Breast epithelium (tissue), 2 donors: ENCODE measurements around the genes UCP3 and PGM2L1.

DNA sequence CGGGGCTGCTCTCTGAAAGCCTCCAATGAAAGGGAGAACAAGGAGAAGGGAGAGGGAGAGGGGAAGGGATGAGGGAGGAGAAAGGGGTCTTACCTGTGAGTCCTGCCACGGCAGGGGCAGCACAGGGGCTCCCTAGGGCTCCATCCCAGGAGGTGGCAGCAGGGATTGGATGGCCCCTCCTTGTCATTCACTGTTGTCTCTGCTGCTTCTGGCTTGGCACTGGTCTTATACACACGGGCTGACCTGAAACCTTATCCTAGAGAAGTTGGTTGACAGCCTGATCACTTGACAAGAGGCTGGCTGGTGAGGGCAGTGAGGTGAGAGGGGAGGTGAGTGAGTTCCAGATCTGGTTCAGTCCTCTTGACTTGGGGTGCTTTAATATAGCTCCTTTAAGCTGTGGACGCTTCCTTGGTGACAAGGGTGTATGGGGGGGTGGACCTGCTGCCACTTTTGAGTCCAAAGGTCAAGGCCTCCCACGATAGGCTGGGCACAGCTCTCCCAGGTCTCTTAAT, at the start of gene UCP3:
UCP3 (minus strand) TSS at position 201 of the 512 bp plus-strand sequence.
- PRO-cap = no peak
- RAMPAGE, long total RNA, 2 experiments = no peak in any of the 2 experiments

DNA sequence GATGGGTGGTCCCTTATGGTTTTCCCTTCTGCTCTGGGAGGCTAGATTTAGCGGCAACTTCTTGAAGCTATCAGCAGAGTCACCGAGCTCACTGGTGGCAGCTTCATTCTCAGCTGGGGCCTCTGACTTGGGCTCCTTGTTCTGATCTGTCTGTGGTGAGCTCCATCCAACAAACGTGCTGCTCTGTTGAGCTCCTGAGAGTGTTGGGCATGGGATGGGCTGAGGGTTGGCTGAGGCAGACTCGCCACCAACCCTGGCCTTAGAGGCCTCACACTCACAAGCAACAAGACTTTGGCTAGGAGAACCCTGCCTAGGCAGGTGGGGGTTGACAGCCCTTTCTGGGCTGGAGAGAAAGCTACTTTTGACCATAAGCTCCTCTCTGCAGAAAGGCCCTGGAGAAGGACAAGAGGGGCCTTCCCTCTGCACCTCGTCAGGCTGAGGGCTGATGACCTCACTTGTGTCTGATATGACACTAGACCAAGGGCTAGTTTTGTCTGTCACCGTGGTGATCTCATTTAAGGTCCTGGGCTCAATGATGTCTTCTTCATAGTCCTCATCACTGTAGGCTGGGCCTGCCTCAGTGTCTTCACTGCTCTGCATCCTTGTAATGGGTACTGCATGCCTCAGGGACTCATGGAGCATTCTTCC, 24.7 kb upstream of the UCP3 start:
- PRO-cap = no peak
- RAMPAGE, long total RNA, 2 experiments = no peak in any of the 2 experiments

- PRO-cap = no peak
- RAMPAGE, long total RNA, 2 experiments = no peak in any of the 2 experiments
Observed at GRCh38 chr11:74257903-74258411, 53.5 kb downstream of the P4HA3 start.

DNA sequence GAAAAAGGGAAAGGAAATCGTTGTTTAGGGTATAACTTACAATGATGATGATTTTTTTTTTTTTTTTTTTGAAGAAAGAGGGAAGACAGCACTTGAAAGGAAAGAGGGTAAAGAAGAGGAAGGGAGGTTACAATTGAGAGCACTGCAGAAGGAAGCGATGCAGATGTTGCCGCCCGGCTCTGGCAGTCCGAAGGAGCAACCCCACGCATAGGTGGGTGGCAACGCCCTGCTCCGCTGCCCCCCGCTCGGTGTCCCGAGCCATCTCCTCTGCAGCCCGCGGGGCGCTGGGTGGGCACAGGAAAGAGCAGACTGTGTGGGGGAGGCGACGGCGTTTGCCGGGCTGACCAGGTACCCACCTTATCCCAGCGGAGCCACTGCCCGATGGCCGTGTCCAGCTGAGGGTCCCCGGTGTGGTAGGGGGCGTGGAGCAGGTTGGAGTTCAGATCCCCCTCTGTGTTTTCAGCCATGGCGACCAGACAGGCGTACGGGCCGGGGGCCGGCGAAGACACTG, 483 bp downstream of the PGM2L1 start:
- PRO-cap = no peak
- RAMPAGE, long total RNA, 2 experiments = no peak in any of the 2 experiments

DNA sequence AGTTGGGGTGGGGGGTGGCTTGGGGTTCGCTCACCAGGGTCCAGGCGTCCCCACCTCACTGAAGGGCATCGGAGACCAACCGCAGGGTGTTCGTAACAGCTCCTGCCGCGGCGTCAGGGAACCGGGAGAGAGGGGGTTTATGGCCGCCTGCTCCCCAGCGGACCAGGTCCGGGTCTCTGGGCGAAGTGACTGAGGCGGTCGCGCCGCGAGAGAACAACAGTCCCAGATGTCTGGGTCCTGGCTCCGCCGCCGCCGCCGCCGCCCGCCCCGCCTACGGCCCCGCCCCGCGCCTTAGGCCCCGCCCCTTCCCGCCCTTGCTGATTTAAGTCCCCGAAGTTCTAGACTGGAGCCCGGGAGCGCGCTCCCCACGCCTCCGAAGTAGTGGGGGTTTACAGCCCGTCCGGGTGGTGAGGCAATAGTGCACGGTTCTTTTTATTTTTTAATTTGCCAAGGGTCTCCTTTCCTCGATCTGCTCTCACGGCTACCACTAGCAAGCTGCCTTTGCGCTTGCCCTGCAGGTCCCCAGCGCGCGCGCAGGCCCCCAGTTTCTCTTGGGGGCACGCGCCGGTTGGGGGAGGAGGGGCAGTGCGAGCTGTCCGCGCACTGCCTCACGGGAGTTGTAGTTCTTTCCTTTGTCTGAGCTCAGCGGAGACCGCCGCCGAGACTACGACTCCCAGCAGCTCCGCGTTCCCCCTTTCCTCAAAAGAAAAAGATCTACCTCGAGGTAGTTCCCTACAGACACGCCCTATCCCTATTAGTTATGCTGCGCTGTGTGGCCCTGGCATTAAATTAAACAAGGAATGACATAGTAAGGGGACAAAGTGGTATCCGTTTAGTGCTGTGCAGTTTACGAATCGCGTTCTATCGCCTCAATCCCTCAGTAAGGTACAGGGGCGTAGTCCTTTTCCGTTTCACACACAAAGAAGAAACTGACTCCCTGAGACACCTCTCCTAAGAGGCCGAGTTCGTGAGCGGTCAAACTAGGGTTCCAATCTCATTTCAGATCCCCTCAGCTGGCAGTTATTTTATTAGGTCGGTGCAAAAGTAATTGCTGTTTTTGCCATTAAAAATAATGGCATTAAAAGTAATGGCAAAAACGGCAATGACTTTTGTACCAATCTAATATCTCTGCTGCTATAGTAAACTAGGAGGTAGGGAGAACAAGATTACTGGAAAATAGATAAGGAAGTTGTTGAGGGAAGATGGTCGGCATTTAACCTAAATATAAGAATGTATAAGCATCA, at the start of gene PGM2L1:
PGM2L1 (minus strand) TSS at position 228 of the 1,244 bp plus-strand sequence.
- PRO-cap = bidirectional peak, plus-strand start at position 341 of the sequence, minus-strand start at position 257 of the sequence; bidirectional peak, plus-strand start at position 652 of the sequence, minus-strand start at position 570 of the sequence
- RAMPAGE, long total RNA, 2 experiments = start-site peak on the minus strand in 1 of 2 experiments, centred at position 204 of the sequence, 36 reads per replicate

DNA sequence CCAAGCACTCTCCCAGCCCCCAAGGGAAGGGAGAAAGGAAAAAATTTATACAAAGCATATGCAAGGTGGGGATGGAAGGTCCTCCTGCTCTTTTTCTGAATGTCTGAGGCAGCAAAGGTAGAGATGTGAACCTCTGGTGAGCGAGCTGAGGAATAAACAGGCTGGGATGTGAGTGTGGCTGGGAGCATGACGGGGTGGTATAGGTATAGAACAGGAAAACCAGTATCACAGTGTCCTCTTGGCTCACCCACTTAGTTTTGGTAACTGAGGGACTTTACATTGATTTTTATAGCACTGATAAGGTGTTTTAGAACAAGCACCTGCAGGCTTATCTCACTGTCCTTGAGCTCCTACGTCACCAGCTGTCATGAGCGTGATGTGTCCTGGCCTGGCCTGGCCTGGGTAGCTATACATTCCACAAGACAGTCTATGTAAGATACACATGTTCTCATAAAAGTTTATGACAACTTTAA, 10.3 kb upstream of the POLD3 start:
- PRO-cap = no peak
- RAMPAGE, long total RNA, 2 experiments = no peak in any of the 2 experiments

GRCh38 chr11:74681816-74682256, 49.4 kb downstream of the CHRDL2 start:
- PRO-cap = no peak
- RAMPAGE, long total RNA, 2 experiments = no peak in any of the 2 experiments

GRCh38 chr11:74750156-74750297, 1.4 kb downstream of the RNF169 start:
- PRO-cap = no peak
- RAMPAGE, long total RNA, 2 experiments = no peak in any of the 2 experiments

- PRO-cap = no peak
- RAMPAGE, long total RNA, 2 experiments = no peak in any of the 2 experiments
Observed at GRCh38 chr11:74837194-74838101, 88.8 kb downstream of the RNF169 start.

DNA sequence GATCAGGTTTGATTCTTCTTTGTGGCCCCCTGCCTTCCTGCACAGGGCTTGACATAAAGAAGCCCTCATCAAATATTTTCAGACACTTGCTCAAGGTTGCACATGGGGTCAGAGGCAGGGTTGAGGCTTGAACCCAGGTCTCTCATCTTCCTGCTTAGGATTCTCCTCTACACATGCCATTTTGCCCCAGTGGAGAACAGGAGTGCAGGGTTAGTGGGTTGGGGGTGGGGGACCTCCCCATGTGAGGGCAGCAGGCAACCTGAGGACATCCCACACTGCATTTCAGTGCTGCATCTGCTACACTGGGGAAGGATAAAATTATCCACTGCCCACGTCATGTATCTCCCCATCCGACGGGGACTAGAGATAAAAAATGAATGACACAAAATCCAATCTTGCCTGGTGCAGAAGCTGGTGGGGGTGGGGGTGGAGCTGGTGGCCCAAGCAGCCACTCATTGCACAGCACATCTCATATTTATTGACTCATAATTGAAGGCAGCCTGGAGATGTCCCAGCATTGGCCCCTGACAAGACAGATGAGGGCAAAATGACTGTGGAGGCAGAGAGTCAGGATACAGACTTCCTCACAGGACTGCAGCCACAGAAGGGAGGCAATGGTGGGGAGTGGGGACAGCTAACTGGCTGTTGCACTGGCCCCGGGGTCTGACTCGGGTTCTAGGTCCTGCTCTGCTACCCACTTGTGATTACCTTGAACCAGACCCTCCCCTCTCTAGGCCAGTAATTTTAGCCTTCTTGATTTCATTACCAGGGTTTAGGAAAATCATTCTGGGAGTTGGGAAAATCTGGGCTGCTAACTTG, 41.4 kb downstream of the NEU3 start:
- PRO-cap = no peak
- RAMPAGE, long total RNA, 2 experiments = no peak in any of the 2 experiments

DNA sequence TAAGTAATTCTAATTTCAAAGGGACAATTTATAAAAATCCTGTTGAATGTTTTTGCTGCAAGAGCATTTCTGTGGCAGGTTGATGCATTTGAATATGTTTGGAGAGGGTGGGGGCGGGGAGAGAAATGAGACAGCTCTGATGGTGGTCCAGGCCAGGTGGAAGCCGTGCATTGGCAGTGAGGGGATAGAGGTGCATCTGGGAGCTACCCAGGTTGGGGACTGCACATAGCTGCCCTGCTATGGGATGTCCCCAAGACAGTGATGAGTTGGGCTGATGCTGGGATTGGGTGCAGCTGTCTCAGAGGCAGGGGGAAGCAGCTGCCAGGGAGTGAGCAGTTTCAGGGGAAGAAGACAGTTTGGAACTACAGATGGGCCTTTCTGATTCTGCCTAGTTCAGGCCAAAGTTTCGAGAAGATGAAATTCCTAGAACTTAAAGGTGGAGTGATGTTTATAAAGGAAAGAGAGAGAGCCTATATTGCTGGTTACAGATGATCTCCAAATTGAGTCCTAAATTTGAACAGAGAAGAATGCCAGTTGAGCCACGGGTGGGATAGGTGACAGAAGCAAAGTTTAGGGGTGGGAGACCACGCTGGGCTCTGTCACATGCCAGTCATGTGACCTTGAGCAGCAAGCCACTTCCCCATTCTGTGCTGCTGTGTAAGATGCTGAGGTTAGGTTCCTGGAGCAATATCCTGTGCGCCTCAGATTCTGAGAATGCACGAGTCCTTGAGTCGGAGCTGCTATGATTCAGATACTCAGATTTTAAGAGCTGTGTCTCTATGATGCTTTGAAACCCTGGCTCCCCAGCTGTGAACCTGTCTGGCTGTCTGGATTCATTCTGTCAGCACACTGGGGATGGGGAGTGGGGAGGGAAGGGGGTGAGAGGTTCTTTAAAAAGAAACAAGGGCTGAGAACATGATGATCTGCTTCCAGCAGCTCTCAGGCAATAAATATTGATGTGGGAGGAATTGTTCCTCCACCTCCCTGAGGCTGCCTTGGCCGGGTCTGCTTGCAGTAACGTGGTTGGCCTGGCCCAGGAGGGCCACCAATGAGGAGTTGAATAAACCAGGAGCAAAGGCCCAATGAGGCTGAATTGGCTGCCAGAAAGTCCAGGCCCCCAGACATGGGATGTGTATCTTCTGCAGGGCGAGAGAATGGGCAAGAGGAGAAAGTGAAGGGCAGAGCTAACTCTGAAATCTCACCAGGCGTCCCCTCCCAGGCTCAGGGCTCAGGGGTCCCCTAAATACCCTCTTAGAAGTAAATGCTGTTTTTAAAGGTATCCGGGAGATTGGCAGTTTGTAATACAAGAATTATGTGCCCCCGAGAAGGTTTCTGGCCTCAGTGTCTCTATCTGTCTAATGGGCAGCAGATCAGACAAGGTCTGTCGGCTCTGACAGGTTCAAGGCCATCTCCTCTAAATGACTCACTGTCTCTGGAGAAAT, 23.9 kb downstream of the SLCO2B1 start:
- PRO-cap = no peak
- RAMPAGE, long total RNA, 2 experiments = no peak in any of the 2 experiments

DNA sequence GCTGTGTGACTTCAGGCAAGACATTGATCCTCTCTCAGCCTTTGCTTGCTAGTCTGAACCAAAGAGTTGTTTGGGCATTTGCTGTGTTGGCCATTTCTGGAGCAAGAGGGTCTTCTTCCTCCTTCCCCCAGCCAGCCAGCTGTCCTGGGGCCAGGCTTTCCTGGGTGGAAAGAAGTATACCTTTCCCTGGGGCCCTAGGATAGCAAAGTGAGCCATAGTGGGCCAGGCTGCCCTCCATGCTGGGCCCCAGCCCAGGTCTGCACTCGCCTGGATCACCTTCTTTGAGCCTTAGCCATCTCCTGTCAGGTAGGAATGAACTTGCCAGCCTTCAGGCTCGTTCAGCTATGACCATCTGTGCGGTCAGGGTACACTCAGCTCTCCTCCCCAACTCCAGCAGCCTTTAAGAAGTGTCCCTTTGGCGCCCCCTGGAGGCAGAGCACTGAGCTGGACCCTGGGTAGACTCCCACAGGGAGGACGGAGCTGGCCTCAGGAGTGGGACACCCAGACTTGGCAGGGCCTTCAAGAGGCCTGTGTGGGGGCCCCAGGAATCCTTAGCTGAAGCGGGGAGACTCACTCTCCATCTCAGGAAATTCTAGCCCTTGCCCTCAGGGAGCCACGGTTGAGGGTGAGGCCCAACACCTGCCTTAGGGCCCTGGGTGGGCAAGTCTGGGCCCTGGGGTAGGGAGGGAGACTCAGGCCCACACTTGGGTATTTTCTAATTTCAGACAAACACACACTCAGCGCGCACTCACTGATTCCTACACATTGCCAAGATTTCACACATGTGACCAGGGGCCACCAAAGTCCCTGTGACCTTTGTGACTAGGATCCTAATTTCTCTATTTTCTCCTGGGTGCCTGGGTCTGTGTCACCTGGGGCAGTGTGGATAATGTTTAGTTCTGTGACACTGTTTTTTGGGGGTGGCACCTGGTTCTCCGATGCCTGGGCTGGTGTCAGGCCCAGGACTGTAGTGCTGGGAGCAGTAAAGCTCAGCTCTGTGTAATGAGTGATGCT, 35.6 kb upstream of the TPBGL start:
- PRO-cap = no peak
- RAMPAGE, long total RNA, 2 experiments = no peak in any of the 2 experiments

DNA sequence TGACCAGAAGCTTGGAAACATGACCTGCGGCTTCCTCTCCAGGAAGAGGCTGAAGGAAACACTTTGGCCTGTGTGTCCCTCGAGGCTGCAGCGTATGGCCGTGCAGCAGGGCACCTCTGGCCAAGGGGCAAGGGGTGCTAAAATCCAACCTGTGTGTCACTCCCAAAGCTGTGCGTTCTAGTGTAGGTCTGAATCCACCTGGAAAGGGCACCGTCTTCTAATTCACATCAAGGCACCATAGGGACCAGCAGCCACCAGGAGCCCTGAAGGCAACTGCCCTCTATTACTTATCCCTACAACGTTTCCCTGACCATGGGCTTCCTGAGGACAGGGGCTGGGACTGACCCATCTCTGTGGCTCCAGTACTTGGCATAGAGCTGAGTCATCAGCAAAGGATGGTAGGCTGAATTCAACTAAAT, 22.7 kb downstream of the TPBGL start:
- PRO-cap = no peak
- RAMPAGE, long total RNA, 2 experiments = no peak in any of the 2 experiments

GRCh38 chr11:75351001-75351383, 469 bp downstream of the ARRB1 start:
- PRO-cap = no peak
- RAMPAGE, long total RNA, 2 experiments = no peak in any of the 2 experiments

- PRO-cap = no peak
- RAMPAGE, long total RNA, 2 experiments = no peak in any of the 2 experiments
Observed at GRCh38 chr11:75424417-75424835, 8.6 kb downstream of the KLHL35 start.

DNA sequence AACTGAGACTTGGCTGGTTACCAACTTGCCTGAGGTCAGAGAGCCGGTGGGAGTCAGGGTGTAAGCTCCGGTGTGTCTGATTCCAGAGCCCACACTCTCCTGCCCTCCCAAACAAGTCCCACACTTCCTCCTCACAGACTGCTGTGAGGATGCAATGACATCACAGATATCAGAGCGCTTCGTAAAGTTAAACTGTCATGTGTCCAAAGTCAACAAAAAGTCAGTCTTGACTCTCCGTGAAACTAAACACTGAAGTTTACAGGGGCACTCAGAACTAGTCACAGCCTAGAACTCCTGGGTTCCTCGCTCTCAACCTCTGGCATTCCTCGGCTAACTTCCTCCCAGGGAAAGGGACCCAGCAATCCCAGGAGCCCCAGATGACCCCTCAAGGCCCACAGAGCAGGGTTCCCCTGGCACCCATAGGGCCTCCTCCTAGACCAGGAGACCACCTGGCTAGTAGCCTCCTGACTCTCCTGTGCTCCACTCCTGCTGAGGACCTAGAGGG, 12.3 kb downstream of the GDPD5 start:
- PRO-cap = no peak
- RAMPAGE, long total RNA, 2 experiments = no peak in any of the 2 experiments

- PRO-cap = no peak
- RAMPAGE, long total RNA, 2 experiments = no peak in any of the 2 experiments
Observed at GRCh38 chr11:75568586-75569232, 6.7 kb downstream of the SERPINH1 start.

- PRO-cap = no peak
- RAMPAGE, long total RNA, 2 experiments = no peak in any of the 2 experiments
Observed at GRCh38 chr11:75673855-75674442, 5.1 kb upstream of the MAP6 start.

- PRO-cap = no peak
- RAMPAGE, long total RNA, 2 experiments = no peak in any of the 2 experiments
Observed at GRCh38 chr11:75769377-75769754, 788 bp downstream of the DGAT2 start.

- PRO-cap = no peak
- RAMPAGE, long total RNA, 2 experiments = no peak in any of the 2 experiments
Observed at GRCh38 chr11:75801655-75802251, 13.3 kb upstream of the UVRAG start.